Peyer's patch (tissue), 4 donors: ENCODE data around the genes PRR23A and CLSTN2.

- PRO-cap, result no peak
- RAMPAGE, long total RNA, 4 experiments, result no peak in any of the 4 experiments
Observed at GRCh38 chr3:139006237-139006750, at the start of gene PRR23A. Gene PRR23A, minus strand, starts transcription at chr3:139006268.

GRCh38 chr3:139288306-139289015 lies 55.4 kb upstream of the MRPS22 start:
- PRO-cap, result no peak
- RAMPAGE, long total RNA, 4 experiments, result no peak in any of the 4 experiments

DNA sequence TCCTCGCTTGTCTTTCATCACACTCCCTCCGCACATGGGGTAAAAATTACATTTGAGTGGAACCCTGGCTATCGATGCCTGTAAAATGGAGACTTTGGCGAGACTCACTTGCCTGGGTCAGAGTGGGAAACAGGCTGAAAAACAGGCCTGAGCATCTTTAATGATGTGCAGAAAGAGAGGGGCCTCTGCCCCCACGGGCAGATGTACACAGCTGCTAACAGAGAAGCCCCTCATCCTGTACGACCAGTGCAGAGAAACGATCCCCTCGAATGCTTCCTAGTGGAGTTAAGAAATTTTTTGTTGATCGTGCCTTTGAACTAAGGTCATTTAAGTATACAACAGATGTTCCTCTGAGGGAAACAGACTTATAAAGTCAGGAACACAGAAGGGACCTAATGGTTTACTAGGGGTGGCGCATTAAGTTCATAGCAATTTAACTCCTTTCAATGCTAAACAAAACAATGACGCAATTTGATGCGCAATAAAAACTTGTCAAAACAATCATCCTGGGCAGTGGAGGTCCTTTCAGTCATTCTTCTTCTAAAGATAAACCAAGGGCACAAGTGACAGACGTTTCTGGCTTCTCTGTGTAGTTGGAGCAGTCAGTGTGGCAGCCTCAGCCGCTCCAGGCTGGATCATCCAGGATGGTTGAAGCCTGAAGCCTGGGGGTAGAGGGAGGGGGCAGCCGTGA lies 51.0 kb upstream of the MRPS22 start:
- PRO-cap, result no peak
- RAMPAGE, long total RNA, 4 experiments, result no peak in any of the 4 experiments

GRCh38 chr3:139480554-139481042 lies 4.3 kb upstream of the RBP2 start:
- PRO-cap, result no peak
- RAMPAGE, long total RNA, 4 experiments, result no peak in any of the 4 experiments

GRCh38 chr3:139491268-139491721 lies 15.0 kb upstream of the RBP2 start:
- PRO-cap, result no peak
- RAMPAGE, long total RNA, 4 experiments, result no peak in any of the 4 experiments

GRCh38 chr3:139541214-139542138 lies 1.9 kb upstream of the RBP1 start:
- PRO-cap, result no peak
- RAMPAGE, long total RNA, 4 experiments, result no peak in any of the 4 experiments

DNA sequence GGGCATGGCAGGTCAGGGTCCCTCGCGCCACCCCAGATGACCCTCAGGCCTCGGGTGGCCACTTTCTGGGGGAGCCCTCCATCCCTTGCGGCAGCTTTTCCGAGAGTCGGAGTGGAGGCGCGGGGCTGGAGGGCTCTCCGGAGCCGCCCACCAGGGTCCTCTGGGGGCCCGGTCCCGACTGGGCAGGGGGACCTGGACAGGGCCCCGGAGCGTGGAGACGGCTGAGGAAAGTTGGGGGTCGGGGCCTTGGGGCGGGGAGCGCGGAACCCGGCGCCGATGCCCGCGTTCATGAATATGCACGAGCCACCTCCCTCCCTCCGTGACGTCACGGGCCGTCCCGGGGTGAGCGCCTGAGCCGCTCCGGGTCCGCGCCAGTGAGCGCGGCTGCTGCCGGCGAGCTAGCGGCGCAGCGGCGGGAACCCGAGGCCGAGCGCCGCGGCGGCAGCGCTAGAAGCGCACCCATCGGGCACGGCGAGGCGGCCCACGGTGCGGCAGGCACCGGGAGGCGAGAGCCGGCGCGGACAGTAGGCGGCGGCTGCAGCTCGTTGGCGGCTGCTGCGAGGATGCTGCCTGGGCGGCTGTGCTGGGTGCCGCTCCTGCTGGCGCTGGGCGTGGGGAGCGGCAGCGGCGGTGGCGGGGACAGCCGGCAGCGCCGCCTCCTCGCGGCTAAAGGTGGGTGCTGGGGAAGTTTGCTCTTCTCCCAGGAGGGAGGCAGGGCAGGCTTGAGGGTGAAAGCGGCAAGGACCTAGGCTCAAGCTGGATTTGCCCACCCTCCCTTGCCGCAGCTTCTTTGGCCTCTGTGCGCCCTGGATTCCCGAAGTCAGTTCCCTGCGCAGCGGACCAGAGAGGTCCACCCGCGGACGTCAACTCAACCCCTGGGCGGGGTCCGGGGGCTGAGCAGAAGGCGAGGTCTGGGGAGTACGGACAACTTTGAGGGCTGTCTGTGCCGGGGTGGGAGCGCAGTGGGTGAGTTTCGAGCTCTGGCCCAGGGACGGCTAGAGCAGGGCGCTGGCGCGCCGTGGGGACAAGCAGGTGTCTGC lies at the start of gene CLSTN2:
Gene CLSTN2, plus strand, starts transcription at position 374 of the 1,040 bp plus-strand sequence.
- PRO-cap, result unidirectional peak, plus-strand start at position 374 of the sequence
- RAMPAGE, long total RNA, 4 experiments, result no peak in any of the 4 experiments

DNA sequence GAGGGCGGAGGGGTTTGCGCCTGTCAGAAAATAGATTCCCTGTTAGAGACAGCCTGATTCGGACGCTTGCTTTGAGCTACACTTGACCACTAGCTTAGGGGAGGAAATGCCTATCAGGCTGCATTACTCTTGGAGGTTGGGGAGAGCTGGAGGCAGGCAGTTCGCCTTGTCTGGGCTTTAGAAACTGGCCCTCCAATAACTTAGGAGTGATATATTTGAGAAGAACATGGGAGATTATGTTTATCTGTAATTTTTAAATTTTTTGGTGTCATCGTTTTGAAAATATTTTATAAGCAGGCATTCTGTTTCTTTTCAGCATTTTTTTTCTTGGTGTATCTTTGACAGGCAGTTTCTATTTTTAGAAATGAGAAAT lies 1.5 kb downstream of the CLSTN2 start:
- PRO-cap, result no peak
- RAMPAGE, long total RNA, 4 experiments, result no peak in any of the 4 experiments

GRCh38 chr3:140505165-140505789 lies 172.6 kb upstream of the TRIM42 start:
- PRO-cap, result no peak
- RAMPAGE, long total RNA, 4 experiments, result no peak in any of the 4 experiments

GRCh38 chr3:141076743-141077631 lies 25.8 kb downstream of the SPSB4 start:
- PRO-cap, result no peak
- RAMPAGE, long total RNA, 4 experiments, result no peak in any of the 4 experiments

DNA sequence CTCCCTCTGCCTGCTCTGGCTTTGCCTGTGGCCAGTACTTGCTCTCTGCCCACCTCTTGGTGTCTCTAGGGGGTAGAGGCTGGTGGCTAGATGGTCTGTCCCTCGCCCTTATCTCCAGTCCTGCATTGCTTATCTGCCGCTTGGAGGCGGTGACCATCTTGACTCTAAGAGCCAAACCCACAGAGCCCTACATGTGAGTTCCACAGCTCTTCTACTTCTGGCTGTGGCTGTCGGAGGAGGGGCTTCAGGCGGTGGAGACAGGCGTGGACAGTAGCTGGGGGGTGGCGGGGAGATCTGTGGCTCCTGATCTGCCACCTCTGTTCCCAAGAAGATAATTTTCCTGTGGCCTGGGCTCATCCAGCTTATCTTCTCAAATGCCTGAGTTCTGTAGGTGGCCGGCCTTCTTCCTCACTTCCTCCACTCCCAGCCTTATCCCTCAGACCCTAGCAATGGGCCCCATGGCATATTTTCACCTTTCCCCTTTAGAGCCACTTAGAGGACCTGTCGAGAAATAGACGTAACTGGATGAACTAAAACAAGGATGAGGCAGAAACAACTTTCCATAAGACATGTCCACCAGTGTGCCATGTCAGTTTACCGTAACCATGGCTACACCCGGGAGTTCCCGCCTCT lies 55.5 kb upstream of the ZBTB38 start:
- PRO-cap, result no peak
- RAMPAGE, long total RNA, 4 experiments, result no peak in any of the 4 experiments

- PRO-cap, result unidirectional peak, minus-strand start at chr3:141326248; unidirectional peak, minus-strand start at chr3:141326388
- RAMPAGE, long total RNA, 4 experiments, result no peak in any of the 4 experiments
Observed at GRCh38 chr3:141326001-141326480, 42.3 kb upstream of the ZBTB38 start.

GRCh38 chr3:141399899-141400959 lies 31.9 kb downstream of the ZBTB38 start:
- PRO-cap, result no peak
- RAMPAGE, long total RNA, 4 experiments, result no peak in any of the 4 experiments

DNA sequence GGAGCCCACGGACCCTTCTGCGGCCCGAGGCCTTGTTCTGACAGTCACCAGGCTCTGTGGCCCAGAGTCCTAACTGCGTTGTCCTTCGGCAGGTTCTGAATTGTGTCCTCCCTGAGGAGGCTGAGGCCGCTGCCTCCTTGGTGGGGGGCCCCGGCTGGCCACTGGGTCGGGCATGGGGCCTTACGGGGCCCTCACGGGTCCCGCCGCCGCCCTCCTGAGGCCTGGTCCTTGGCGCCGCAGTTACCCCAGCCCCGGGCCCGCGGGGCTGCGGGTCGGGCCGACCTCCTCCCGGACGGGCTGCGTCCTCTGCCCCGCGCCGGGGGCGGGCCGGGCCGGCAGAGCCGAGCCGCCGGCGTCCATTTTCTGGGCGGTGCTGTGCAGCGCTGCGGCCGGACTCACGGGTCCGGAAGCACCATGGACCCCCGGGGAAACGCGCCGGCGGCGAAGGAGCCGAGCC lies 33.7 kb downstream of the ZBTB38 start:
- PRO-cap, result bidirectional peak, plus-strand start at position 415 of the sequence, minus-strand start at position 320 of the sequence
- RAMPAGE, long total RNA, 4 experiments, result start-site peak on the plus strand in 2 of 4 experiments, centred at positions 363 to 383 of the sequence, 35 to 129 reads per replicate

DNA sequence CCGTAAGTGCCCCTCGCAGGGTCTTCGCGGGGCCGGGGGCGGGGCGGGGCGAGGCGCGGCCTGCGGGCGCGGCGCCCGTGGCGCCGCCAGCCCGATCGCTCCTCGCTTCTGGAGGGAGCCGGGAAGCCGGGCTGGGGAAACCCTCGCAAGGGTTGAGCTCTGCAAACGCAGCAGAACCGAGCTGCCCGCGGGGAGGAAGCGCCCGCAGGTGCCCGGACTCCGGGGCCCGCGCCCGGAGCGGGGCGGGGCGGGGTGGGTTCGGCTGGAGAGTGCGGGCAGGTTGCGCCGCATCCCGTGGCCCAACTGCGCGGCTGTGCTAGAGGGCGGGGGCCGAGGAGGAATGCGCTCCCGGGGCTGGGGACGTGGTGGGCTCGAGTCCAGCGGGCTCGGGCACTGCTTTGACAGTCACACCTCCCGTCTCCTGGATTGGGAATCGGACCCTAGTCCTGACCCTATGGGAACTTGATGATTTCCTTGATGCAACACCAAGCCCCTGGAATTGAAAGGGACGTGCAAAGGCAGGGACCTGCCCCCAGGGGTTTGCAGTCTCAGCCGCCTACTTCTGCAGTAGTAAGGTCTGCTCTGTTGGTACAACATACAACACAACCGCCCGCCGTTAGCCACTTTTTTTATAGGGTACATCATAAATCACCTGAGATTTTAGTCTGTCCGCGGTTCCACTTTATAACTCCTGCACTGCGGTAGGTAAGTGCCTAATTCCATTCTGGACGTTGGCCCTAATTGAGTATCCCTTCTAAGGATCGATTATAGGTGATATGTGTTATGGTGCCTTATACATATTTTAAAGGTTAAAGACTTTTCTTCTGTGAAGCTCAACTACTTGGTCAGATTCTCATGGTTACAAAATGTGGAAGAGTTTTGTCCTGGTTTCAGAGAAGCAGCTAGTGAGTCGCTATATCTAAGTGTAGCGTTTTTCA lies 34.4 kb downstream of the ZBTB38 start:
- PRO-cap, result bidirectional peak, plus-strand start at position 173 of the sequence, minus-strand start at position 110 of the sequence; bidirectional peak, plus-strand start at position 319 of the sequence, minus-strand start at position 271 of the sequence; bidirectional peak, plus-strand start at position 573 of the sequence, minus-strand start at position 501 of the sequence
- RAMPAGE, long total RNA, 4 experiments, result no peak in any of the 4 experiments

- PRO-cap, result no peak
- RAMPAGE, long total RNA, 4 experiments, result no peak in any of the 4 experiments
Observed at GRCh38 chr3:141416233-141417189, 48.2 kb downstream of the ZBTB38 start.

DNA sequence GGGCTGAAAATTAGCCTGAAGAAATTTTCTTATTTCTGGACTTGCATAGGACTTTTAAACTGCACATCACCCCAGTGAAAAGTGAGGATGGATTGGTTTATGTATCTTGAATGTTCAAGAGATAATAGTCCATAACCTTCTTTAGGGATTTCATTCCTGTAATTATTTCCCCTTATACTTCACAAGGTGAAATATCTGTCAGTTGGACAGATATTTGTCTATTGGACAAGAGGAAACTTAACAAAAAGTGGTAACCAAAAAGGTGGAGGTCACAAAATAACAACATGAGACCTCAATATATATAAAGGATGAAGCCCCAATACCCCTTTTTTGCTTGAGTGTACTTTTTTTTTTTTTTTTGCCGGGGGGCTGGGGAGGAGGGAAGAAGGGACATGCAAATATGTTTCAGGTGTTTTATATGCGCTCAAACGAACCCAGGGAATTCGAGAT lies 2.8 kb downstream of the RASA2 start:
- PRO-cap, result no peak
- RAMPAGE, long total RNA, 4 experiments, result start-site peak on the plus strand in 1 of 4 experiments, centred at position 200 of the sequence, 18 reads per replicate

GRCh38 chr3:141686615-141687518 lies 51.2 kb upstream of the RNF7 start:
- PRO-cap, result bidirectional peak, plus-strand start at chr3:141687052, minus-strand start at chr3:141686891
- RAMPAGE, long total RNA, 4 experiments, result no peak in any of the 4 experiments

DNA sequence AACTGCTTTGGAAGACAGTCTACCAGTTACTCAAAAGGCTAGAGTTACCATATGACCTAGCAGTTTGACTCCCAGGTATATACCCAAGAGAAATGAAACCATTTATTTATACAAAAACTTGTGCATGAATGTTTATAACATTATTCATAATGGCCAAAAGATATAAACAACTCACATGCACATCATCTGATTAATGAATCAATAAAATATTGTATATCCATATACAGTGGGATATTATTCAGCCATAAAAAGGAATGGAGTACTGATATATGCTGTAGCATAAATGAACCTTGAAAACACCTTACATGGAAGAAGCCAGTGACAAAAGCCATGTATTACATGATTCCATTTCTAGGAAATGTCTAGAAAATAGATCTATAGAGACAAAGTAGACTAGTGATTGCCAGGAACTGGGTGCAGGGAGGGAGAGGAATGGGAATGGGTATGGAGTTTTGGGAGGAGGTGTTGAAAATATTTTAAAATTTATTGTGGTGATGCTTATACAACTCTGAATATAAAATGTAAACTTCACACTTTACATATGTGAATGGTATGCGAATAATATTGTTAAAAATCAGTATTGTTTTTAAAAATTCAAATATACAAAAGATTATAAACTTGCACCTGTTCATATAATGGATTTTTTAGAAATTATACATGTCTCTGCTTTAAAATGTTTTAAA lies 22.4 kb downstream of the ATP1B3 start:
- PRO-cap, result no peak
- RAMPAGE, long total RNA, 4 experiments, result no peak in any of the 4 experiments

DNA sequence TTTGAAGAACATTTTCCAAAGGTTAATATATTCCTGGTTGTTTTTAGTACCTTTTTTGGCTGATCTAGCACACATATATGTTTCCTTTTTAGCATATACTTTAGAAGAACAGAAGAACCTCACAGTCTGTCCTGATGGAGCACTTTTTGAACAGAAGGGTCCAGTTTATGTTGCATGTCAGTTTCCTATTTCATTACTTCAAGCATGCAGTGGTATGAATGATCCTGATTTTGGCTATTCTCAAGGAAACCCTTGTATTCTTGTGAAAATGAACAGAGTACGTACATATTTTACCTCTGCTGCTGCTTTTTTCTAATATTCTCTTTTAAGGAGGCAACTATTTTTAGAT lies 37.1 kb downstream of the ATP1B3 start:
- PRO-cap, result no peak
- RAMPAGE, long total RNA, 4 experiments, result no peak in any of the 4 experiments